ENCODE measurements around a stretch of chr18.

GRCh38 chr18:8673495-8673867 lies 31.9 kb upstream of the MTCL1 start:
- RRBS: no CpG with 5 or more reads among the region's 8 CpGs

GRCh38 chr18:8746727-8747054 lies 41.3 kb downstream of the MTCL1 start:
- RRBS: no CpG with 5 or more reads among the region's 9 CpGs

DNA sequence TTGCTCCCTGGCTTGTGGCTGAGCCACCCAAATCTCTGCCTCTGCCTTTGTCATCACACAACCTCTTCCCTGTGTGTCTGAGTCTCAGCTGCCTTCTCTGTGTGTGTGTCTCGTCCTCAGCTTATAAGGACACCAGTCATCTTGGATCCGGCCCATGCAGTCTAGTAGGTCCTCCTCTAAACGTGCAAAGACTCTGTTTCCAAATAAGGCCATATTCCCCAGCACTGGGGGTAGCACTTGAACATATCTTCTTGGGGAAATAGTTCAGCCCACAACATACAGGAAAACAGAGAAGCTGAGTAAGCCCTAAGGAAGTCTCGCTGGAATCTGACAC lies 42.1 kb downstream of the MTCL1 start:
- RRBS: no CpG with 5 or more reads among the region's 4 CpGs

DNA sequence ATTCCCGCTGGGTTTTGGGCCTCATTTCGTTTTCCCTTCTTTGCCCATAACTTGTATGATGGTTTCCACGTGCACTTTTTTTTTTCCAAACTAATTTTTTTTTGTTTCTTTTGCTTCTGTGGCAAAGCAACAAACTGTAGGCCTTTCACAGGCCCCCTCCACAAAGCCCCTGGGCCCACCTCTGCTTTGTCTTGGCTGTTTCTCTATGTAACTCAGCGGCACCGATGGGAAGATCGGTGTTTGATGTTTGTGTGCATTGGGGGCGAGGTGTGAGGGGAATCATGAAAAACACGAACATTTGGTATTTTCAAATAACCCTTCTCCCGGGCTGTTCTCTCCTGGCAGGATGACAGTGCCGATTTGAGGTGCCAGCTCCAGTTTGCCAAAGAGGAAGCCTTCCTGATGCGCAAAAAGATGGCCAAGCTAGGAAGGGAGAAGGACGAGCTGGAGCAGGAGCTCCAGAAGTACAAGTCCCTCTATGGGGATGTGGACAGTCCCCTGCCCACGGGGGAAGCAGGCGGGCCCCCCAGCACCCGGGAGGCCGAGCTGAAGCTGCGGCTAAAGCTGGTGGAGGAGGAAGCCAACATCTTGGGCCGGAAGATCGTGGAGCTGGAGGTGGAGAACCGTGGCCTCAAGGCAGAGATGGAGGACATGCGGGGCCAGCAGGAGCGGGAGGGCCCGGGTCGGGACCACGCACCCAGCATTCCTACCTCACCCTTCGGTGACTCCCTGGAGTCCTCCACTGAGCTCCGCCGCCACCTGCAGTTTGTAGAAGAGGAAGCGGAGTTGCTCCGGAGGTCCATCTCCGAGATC lies 78.0 kb downstream of the MTCL1 start:
- RRBS: 98% methylated on average over 9 of the region's 31 CpGs

- RRBS: no CpG with 5 or more reads among the region's 17 CpGs
Measured at GRCh38 chr18:8913733-8914553, 188.6 kb upstream of the NDUFV2 start.

DNA sequence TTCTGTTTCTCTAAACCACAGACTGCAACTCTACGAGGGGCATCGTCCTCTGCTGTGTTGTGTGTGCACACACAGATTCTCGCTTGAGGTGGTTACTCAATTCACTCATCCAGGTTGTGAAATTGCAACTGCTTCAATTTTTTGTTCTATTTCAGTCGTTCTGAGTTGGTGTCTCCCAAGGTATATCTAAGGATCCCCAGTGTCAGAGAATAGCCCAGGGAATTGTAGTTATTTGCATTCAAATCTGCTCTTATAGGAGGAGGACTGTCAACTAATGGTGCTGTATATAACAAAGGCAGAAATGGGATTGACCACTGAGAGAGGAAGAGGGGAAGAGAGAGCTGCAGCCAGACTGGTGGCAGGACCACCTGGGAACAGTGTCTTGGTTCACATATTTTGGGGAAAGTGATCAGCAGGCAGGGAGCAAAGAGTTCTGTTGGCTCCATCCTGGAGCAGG lies 113.3 kb upstream of the NDUFV2 start:
- RRBS: no CpG with 5 or more reads among the region's 4 CpGs

GRCh38 chr18:9017138-9018195 lies 85.0 kb upstream of the NDUFV2 start:
- RRBS: no CpG with 5 or more reads among the region's 40 CpGs

- RRBS: no CpG with 5 or more reads among the region's 18 CpGs
Measured at GRCh38 chr18:9069344-9070217, 32.9 kb upstream of the NDUFV2 start.

DNA sequence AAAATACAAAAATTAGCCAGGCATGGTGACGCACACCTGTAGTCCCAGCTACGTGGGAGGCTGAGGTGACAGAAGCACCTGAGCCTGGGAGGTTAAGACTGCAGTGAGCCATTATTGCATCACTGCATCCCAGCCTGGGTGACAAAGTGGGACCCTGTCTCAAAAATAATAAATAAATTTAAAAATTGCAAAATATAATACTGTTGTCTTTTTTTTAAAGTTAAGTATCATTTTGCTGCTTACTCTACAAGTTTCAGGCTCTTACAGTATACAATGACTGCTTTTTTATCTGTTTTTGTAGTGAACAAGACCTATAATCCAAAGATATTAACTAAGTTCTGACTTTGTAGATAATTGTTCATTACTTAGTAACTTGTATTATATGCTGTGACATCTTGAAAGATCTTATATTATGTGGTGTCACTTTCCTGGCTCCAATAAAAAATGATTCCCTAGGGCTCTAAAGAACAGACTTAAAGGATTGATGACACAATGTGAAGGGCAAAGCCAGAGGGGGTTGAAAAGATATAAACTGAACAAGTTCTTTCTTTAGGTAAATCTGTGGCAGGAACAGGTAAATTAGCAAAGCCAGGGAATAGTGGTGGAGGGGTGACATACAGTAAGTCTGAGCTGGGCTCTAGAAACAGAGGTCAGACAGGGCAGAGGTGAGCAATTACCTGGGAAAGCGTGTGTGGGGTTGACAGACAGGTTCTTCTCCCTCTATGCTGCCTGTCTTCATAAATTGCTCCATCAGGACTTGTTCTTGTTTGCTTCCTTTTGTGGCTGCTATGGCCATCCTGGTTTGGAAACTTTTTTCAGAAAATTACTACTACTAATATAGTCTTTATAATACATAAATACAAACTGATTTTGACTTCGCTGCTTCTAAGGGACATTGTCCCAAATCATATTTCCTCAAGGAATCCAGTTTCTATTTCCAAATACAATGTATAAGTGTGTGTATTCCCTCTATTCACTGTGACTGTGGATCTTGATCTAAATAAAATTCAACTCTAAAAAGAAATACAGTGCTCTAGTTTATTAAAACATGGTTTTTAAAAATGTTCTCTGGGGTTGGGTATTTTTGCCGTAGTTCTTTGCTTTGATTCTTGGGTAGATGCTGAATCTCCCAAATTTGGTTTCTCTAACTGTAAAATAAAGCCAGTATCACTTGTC lies 3.5 kb upstream of the ANKRD12 start:
- RRBS: no CpG with 5 or more reads among the region's 5 CpGs

DNA sequence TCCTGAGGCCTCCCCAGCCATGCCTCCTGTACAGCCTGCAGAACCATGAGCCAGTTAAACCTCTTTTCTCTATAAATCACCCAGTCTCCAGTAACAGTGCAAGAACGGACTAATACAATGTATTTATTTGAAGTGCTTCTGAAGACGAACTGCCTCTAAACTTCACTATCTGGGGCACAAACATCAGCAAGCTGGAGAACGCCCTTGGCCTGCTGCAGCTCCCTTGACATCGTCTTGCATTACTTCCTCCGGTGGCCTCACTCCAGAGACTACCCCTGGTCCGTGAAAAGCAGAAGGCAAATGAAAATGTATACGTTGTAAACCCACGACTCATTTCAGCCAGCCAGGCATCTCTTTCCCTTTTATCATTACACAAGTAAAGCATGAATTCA lies 41.8 kb upstream of the RALBP1 start:
- RRBS: no CpG with 5 or more reads among the region's 8 CpGs

- RRBS: no CpG with 5 or more reads among the region's 6 CpGs
Measured at GRCh38 chr18:9653193-9653738, 38.9 kb upstream of the PPP4R1 start.

DNA sequence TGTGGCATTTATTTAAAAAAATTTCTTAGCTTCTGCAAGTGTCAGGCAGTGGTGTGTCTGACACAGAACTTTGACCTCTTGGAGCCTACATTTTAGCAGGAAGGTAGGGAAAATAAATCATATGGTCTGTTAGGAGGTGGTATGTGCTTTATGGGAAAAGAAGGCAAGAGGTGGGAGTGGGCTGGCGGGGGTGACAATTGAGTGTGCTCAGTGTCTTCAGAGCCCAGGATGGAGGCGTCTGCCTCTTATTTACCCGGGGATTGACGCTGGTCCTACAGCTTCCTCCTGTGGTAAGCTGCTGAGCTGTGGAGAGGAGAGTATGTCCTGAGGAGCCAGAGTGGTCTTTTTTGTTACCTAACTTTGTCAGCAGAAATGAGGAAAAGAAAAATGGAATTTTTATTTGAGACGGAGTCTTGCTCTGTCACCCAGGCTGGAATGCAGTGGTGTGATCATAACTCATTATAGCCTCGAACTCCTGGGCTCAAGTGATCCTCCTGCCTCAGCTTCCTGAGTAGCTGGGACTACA lies 8.3 kb downstream of the RAB31 start:
- RRBS: no CpG with 5 or more reads among the region's 6 CpGs

DNA sequence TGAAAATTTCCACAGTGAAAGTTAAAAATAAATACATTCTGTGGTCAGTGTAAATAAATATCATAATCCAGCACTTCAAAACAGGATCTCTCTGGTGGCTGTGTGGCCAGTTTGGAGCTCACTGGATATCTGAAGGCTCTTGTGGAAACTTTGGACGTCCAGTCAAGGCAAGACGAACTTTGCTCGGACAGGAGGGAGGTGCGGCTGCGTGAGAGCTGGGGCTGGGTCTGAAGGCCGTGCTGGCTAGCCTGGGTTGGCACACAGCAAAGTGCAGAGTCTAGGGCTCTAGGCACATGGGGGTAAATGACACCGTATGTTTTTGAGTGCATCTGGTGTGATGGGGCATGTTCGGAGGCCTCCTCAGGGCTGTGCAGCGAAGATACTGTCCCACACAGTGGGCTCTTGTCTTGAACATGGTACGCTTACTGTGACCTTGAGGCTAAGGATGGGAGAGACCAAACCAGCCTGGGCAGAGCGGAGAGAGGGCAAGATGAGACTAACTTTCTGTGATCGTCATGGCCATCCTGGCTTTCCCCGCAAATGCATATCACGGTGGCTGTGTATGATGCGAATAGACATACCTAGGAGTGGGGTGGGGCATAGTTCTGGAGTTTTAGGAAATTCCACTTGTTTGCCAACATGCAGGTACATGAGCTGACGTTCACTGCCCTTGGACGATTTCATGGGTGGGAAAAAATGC lies 78.7 kb upstream of the TXNDC2 start:
- RRBS: no CpG with 5 or more reads among the region's 17 CpGs

- RRBS: no CpG with 5 or more reads among the region's 2 CpGs
Measured at GRCh38 chr18:9912249-9912540, 1.6 kb upstream of the VAPA start.

GRCh38 chr18:9931558-9932139 lies 17.8 kb downstream of the VAPA start:
- RRBS: no CpG with 5 or more reads among the region's 6 CpGs

GRCh38 chr18:10049589-10049984 lies 135.8 kb downstream of the VAPA start:
- RRBS: no CpG with 5 or more reads among the region's 5 CpGs

DNA sequence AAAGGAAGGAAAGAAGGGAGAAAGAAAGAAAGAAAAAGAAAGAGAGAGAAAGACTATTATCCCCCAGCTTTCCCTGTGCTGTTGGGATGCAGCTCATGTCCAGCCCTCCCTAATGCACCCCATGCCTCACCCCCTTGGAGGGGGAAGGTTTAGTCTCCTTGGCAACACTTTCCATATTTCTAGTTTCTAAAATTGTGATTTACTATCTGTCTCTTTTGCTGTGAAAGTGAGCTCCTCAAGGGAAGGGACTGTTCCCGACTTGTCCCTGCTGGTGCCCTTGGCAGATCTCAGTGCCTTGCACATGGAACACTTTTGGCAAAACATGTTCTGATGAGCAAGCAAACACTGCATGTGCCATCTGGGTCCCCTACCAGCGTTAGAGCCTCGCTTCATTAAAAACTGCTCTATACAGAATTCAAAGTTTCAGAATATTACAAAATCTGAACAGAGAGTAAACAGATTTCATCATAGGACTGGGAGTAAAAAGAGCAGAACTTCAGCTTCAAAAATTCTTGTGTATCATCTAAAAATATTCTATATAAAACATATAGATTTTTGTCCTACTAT lies 11.7 kb upstream of the NAPG start:
- RRBS: no CpG with 5 or more reads among the region's 3 CpGs

- RRBS: no CpG with 5 or more reads among the region's 4 CpGs
Measured at GRCh38 chr18:11119962-11120420, 29.4 kb downstream of the PIEZO2 start.

DNA sequence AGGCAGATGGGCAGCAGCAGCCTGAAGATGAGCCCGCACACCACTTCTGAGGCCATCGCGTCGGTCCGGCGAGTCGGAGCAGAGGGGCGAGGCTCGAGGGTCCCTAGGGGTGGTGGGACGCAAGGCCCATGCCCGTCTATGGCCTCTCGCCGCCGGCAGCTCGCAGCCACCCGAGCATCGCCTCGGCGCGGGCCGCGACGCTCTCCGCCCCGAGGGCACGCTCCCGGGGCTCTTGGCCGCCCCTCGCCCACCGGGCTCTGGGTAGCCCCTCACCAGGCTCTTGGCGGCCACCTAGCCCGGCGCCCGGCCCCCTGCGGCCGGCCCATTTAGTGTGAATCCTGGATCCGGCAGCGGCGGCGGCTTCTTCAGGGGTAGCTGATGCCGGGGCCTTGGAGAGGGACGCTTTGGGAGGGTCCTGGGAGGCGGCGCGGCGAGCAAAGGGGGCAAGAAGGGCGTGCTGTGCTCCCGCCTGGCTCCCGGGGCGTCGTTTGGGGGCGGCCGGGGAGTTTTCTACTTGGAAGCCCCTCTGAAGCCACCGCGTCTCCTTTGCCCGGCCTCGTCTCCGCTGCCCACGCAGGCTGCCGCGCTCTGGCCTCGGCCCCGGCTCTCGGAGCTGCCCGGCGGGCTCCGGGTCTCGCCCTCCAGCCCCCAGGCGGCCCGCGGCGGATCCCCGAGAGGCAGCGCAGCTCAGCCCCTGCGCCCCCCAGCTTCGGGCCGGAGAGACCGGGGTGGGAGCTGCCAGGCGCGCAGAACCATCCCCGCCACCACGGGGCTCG lies 648 bp downstream of the PIEZO2 start:
- RRBS: 2% methylated on average over 52 of the region's 83 CpGs

All from retinal pigment epithelial cell (primary cell).